Progenitor cell of endocrine pancreas (in vitro differentiated cells): Measurements from ENCODE around the genes SNIP1 and GNL2.

DNA sequence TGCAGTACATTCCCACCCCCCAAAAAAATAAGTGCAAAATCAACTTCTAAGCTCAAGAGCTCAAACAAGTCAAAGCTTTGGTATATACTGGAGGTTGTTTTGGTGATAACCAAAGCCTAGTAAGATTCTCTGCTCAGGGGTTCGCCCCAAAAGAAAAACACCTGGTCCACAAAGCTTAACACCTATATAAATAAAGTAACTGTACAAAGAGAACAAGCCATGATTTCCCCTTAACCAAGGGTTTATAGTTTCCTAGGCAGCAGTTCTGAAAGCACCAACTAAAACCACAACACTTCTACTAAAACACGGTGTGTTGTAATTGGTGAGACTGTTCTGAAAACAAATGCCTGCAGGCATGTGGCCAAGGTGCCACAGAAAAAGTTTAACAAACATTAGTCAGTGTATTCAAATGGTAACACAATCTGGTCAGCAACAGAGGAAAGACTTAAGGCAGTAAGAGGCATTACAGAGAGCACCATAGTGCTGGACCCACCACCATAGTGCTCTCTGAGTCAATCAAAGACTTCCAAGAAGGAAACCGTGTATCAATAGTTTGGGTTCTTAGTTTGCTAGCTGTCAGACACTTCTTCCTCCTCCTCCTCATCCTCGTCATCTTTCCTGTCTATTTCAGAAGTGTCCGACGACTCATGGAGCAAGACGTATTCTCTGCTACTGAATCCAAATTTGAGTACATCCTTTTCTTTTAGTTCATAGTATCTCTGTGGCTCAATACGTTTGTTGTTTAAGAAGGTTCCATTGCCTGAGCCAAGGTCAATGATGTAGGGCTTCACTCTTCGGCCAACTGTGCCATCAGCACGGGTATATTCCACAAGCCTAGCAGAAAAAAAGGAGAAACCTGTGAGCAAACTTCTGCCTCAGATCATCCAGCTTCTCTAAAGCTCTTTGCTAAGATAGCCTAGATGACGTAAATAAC is 16.6 kb downstream of the SNIP1 start:
- PRO-cap, result no peak

GRCh38 chr1:37553777-37554602 is at the start of gene SNIP1:
Gene SNIP1, minus strand, starts transcription at chr1:37554293.
- PRO-cap, result unidirectional peak, plus-strand start at chr1:37553856; bidirectional peak, plus-strand start at chr1:37554080, minus-strand start at chr1:37553991; bidirectional peak, plus-strand start at chr1:37554435, minus-strand start at chr1:37554289

DNA sequence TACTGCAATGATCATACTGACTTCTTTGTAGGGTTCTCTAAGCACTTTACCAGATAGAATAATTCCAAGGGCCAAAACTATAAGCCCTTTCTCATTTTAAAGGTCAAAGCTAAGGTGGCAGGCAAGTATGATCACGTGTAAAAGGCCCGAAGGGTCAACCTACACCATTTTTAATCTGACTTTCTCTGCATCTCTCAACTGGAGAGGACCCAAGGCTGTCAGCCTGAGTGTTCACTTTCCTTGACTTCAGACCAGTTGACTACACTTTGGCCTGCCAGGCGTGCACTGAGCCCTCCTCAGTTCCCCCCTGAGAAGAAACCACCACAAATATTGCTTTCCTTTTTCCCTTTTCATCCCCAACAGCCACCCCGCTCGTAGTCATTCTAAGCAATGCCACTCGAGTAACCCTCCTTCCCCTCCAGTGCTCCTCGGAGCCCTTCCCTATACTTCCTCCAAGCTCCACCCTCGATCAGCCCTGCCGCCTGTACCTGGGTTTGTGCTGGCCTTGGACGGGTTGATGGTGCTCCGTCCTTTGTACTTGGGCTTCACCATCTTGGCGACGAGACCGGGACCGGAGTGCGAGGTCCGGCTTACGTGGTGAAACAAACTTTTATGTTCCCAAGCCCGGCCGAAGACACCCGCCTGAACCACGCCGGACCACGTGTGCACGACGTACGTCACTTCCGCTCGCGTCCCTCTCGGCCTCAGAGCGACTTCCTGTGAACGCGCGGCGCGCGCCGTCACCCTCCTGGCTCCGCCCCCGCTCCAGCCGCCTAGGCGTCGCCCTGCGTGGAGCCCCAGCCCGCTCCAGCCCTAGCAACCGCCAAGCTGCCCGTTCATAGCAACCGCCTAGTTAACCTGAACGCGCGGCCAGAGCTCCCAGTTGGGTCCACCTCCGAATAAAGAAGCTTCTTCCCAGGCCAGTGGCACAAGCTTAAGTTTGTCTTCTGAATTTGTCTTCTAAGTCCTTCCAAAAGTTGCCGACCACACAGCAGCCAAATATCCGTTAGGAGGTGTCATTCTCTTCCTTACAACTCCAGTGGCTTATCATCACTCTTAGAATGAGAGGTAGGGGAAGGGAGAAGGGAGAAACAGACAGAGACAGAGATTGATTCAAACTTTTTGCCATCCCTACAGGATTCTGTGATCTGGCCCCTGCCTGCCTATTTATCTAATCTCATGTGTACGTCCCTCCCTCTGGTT is at the start of gene GNL2:
Gene GNL2, minus strand, starts transcription at position 667 of the 1,203 bp plus-strand sequence.
- PRO-cap, result bidirectional peak, plus-strand start at position 841 of the sequence, minus-strand start at position 665 of the sequence

GRCh38 chr1:37676314-37676665 is 14.0 kb downstream of the C1orf109 start:
- PRO-cap, result no peak

DNA sequence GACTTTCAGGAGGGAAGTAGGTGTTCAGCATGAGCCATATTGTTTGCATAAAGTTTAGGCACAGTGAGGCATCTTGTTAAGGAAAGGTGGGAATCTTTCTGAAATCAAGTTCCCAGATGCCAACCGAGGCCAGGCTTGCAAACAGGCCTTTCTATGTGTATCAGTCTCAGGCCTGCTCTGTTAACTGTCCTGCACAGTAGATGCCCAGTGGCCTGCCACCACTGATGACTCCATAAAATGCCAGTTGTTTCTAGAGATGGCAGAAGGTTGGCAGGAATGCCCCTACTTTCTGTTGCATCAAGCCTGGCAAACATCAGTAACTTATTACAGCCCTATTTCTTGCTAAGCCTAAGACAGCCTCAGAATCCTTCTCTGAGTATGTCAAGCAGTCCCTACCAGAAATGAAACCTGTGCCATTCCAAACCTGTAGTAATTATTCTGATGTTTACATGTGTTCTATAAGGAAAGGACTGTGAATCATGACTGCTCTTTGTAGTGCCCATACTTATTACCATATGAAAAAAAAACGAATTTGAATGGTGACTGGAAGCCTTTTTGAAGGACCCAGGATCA is 5.3 kb downstream of the CDCA8 start:
- PRO-cap, result no peak

- PRO-cap, result no peak
Observed at GRCh38 chr1:37833059-37833466, 25.1 kb upstream of the YRDC start.

DNA sequence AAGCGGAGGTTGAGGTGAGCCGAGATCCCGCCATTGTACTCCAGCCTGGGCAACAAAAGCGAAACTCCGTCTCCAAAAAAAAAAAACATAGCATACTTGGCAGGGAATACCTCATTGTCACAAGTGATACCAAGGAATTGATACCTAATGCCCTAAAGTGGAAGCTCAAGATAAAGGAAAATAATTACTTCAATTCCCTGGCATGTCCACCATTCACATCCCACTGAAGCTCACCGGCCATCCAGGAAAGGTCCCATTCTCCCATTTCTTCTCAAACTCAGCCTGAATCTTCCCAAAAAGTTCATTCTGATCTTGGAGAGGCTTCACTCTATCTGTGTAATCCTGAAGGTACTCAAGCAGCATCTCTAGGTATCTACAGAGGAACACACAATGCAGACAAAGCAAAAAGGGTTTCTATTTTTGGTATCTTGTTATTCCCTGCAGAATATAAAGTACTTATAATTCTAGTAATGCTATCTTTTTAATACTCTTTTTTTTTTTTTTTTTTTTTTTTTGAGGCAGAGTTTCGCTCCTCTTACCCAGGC is 9.4 kb downstream of the SF3A3 start:
- PRO-cap, result no peak

GRCh38 chr1:37985736-37986103 is 4.1 kb downstream of the SF3A3 start:
- PRO-cap, result no peak

DNA sequence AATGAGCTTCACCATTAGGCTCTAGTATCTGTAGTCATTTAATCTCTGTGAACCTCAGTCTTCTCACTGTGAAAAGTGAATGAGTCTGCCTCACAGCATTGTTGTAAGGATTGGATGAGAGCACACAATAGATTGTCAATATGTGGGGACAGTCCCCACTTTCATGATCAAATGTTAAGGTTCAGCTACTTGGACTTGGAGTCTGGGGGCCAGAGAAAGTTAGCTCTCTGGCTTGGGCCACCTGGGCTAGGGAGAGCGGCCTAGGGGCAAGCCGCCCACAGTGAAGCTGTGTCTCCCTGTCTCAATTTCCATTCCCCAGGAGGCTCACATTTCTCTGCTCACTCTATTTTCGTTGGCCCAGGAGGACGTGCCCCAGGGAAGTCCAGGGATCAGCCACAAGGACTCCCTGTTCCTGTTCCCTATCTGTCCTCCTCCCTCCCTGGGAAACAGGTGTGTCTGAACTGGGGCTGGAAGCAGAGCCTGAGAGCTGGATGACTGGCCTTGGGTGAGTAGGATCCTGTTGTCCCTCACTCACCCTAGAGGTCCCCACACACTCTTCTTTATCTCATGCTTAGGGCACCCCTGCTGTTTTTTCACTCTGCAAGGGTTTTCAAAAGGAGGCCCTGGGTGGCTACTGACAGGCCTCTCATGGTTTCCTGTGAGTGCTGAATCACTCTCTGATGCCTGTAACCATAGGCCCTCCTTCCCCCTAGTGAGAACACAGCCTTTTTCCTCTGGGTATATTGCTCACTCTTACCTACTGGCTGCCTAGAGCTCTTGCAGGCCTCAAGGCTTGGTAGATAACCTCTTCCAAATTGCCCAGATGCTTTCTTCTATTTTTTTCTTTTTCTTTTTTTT is 3.5 kb upstream of the UTP11 start:
- PRO-cap, result no peak

GRCh38 chr1:38145344-38145687 is 98.7 kb upstream of the POU3F1 start:
- PRO-cap, result no peak

GRCh38 chr1:38153701-38153956 is 107.0 kb upstream of the POU3F1 start:
- PRO-cap, result no peak

GRCh38 chr1:39009452-39009675 is 16.8 kb upstream of the NDUFS5 start:
- PRO-cap, result no peak

DNA sequence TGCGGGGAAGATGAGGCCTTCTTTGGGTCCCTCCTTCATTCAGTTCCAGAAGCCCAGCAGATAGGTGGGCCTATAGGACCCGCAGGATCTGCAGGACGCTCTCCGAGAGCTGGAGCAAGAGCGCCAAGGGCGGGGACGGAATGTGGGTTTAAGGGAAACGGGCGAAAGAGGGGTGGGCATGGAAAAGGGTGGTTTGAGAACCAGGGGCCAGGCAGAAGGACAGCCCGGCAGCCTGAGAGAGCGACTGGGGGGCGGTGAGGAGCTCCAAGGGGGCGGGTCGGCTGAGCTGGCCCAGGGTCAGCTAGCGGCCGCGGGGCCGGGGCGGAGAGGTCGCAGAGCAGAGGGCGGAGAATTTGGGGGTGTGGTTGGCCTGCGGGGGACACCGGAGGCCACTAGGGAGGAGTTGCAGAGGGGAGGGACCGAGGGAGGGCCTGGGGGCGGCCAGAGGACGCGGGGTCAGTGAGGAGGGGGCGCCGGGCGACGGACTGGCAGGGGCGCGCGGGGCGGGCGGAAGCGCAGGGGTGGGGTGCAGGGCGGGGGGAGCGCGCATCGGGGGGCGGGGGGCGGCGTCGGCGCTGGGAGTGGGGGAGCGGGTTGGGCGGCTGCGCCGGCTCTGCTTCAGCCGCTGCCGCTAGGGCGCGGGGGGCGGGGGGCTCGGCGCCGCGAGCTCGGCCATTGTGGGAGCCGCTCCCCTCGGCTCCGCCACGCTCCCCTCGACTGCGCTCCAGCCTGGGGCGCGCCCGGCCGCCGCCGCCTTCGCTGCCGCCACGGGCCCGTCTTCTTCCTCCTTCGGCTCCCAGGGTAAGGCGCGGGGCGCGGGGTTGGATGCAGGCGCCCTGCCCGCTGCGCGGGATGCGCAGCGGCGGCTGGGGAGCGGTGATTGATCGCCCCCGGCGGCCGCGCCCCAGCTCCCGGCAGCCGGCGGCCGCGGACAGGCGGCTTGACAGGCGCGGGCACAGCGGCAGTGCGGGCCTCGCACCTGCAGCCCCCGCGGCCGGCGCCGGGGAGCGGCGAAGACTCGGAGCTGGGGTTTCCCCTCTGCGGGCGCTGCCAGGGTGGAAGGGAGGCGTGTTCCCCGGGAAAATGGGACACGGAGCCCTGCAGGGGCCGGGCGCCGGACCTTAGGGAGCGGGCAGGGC is 55.0 kb downstream of the NDUFS5 start:
- PRO-cap, result bidirectional peak, plus-strand start at position 944 of the sequence, minus-strand start at position 803 of the sequence

GRCh38 chr1:39104332-39104614 is 78.1 kb downstream of the NDUFS5 start:
- PRO-cap, result unidirectional peak, plus-strand start at chr1:39104489

- PRO-cap, result no peak
Observed at GRCh38 chr1:39154569-39155476, 49.7 kb upstream of the MACF1 start.

- PRO-cap, result no peak
Observed at GRCh38 chr1:39196158-39196701, 8.3 kb upstream of the MACF1 start.

GRCh38 chr1:39230290-39231447 is 26.2 kb downstream of the MACF1 start:
- PRO-cap, result no peak

DNA sequence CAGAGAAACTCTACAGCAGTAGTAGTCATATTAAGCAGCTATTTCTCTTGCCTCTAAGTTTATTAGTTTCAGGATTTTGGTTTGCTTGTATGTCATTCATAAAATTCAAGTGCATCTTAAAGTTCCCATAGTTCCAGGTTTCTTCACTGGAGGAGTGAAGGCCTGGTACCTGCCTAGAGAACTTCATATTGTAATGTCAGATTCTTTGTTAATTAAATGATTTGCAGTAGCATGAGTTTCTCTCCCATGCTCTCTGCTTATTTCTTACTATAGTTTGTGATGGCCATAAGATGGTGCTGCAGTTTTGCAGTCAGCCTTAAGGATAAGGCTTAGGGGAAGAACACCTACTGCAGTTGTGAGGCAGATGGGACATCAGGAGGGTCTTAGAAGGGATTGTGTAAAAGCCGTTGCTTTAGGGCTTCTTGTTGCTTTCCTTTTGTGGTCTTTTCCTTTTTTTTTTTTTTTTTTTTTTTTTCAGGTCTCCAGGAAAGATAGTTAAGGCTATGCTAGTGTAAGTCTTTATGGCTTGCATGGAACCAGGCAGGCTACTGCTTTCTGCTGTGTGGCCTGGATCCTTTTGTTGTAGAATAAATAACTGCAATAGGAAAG is 61.8 kb downstream of the MACF1 start:
- PRO-cap, result no peak

DNA sequence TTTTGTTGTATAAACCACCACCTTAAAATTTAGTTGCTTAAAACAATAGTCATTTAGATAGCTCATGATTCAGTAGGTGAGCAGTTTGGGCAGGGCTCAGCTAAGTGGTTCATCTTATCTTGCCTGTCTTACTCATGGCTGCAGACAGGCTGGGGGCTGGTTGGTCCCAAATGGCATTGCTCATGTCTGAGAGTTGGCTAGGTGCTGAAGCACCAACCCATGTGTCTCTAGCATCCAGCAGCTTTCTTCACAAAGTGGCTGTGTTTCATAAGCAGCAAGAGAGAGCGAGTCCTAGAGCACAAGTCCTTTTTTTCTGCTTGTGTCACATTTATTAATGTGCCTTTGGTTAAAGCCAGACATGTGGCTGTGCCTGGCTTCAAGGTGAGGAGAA is 91.5 kb downstream of the MACF1 start:
- PRO-cap, result no peak

GRCh38 chr1:39318155-39318760 is 113.8 kb downstream of the MACF1 start:
- PRO-cap, result no peak